PC-3 (cell line): ENCODE data around the genes CD160, ANKRD35, RBM8A and ANKRD34A.

- RAMPAGE, long total RNA: no peak
Observed at GRCh38 chr1:145719149-145719728, at the start of gene CD160. Gene CD160 (plus strand): TSS chr1:145719499.

DNA sequence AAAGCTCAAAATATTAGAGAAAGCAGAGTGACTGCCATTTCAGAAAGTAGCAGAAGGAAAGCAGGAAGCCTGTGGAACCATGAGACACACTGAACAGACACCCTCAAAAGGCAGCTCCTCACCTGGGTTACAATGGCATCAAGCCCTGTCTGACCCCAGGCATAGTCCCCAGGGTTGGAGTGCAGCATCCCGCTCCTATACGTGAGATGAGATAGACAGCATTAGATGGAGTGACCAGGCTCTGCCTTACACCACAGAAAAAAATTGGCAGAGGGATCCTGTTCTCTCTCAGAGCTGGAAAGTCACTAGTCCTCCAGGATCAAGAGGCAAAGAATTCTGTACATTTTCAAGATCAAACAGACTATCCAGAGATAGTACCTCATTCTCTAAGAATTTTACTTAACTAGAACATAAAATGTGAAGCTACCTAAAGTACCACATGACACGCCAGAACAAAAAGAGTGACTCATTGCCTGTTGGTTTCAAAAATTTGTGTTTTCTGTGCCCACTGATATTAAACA, 32.1 kb downstream of the CD160 start:
- RAMPAGE, long total RNA: no peak

- RAMPAGE, long total RNA: no peak
Observed at GRCh38 chr1:145777234-145777973, 46.5 kb downstream of the RNF115 start.

GRCh38 chr1:145818045-145818482, 5.8 kb downstream of the RNF115 start:
- RAMPAGE, long total RNA: no peak

DNA sequence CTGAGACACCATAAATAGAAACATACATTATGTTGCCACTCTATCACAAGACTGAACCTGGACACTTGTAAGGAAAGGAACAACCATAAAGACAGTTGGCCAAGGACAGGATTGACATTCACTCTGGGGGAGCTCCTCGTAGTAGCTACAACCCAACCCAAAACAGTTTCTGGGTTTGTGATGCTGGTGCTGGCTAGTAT, 1.4 kb downstream of the RNF115 start:
- RAMPAGE, long total RNA: no peak

DNA sequence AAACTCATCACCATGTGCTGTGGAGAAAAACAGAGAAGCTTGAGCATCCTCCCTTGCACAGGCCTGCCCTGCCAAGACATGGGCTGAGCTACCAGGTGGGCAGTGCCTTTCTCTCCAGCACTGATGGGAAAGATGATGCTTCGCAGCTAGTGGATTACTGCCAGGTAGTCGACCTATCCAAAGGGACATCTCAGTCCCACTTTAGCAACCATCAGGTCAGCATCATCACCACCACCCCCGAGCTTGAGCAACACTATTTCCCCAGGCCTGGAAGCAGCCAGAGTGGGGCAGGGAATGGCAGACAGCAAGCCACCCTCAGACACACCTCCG, 1.9 kb downstream of the PIAS3 start:
- RAMPAGE, long total RNA: no peak

GRCh38 chr1:145885617-145886468, at the start of gene ANKRD35:
Gene ANKRD35 (minus strand): TSS chr1:145885866.
- RAMPAGE, long total RNA: no peak

GRCh38 chr1:145926855-145927838, at the start of gene RBM8A:
Gene RBM8A (minus strand): TSS chr1:145927484.
- RAMPAGE, long total RNA: start-site peak on the minus strand at chr1:145927440-145927462, 880 and 427 reads in 2 replicates

- RAMPAGE, long total RNA: no peak
Observed at GRCh38 chr1:145927987-145928448, 734 bp upstream of the RBM8A start.

- RAMPAGE, long total RNA: no peak
Observed at GRCh38 chr1:145942453-145943165, 15.2 kb downstream of the LIX1L start.

- RAMPAGE, long total RNA: start-site peak on the plus strand at chr1:145964700-145964721, 191 and 57 reads in 2 replicates
Observed at GRCh38 chr1:145963996-145965195, at the start of gene ANKRD34A. Gene ANKRD34A (minus strand): TSS chr1:145964575.

GRCh38 chr1:145989724-145990291, 6.6 kb downstream of the TXNIP start:
- RAMPAGE, long total RNA: no peak

- RAMPAGE, long total RNA: no peak
Observed at GRCh38 chr1:145993334-145993937, 2.9 kb downstream of the TXNIP start.

DNA sequence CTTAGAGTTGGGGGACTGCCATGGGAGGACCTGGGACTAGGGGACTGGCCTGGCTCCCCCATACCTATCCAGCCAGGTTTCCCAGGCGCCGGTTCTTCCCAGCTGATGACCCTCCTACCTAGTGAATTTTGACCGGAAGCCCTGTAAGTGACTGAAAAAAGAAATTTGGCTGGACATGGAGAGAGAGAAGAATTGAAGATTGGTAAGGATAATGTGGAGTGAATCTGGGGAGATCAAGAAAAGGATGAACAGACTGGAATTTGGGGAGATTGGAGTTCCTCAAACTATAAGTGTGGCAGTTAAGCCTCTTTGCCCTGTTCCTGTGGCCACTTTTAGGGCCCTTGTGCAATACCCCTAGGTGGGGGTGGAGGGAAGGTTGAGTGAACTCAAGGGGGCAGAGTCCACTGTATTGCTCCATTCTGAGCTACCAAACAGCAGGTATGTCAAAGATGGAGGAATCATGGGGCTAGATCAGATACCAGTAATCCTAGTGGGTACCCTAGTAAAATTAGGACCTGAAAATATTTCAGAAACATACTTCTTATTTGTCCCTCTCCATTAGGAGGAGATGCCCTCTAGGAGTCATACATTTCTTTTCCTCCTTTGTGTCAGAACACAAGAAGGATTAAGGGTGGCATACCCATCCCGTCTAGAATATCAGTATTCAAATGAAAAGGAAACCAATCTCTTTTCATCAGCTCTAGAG, 1.2 kb downstream of the HJV start:
- RAMPAGE, long total RNA: no peak

- RAMPAGE, long total RNA: no peak
Observed at GRCh38 chr1:146934344-146935234, 3.5 kb upstream of the NBPF12 start.

GRCh38 chr1:146940365-146940629, 2.2 kb downstream of the NBPF12 start:
- RAMPAGE, long total RNA: no peak

GRCh38 chr1:146948325-146949090, 10.4 kb downstream of the NBPF12 start:
- RAMPAGE, long total RNA: no peak

GRCh38 chr1:147223545-147224593, 1.3 kb downstream of the FMO5 start:
- RAMPAGE, long total RNA: no peak

GRCh38 chr1:147242874-147243662, 584 bp downstream of the CHD1L start:
- RAMPAGE, long total RNA: no peak

- RAMPAGE, long total RNA: no peak
Observed at GRCh38 chr1:147402700-147403120, 138.6 kb upstream of the BCL9 start.